Penis (tissue), 1 donor: Measurements from ENCODE around the genes GALE, RSRP1 and RHCE.

GRCh38 chr1:23597524-23598338 is 38.4 kb upstream of the ID3 start:
- PRO-cap: no peak

- PRO-cap: no peak
These were observed 16.1 kb upstream of the ELOA start for GRCh38 chr1:23727134-23727578.

GRCh38 chr1:23800624-23801205 is at the start of gene GALE:
Gene GALE, minus strand, starts transcription at chr1:23800754.
- PRO-cap: bidirectional peak, plus-strand start at chr1:23800932, minus-strand start at chr1:23800713

DNA sequence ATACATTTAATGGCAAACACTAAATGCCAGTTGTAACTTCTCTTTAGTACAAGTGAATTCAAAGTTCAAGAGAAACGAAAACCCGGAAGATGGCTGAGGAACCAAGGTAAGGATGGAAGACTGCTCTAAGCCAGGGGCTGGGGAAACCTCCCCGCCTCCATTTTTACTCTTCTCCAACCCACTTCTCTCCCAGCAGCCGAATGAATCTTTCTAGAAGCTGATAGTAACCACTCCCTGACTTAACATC is 1.2 kb downstream of the FUCA1 start:
- PRO-cap: no peak

DNA sequence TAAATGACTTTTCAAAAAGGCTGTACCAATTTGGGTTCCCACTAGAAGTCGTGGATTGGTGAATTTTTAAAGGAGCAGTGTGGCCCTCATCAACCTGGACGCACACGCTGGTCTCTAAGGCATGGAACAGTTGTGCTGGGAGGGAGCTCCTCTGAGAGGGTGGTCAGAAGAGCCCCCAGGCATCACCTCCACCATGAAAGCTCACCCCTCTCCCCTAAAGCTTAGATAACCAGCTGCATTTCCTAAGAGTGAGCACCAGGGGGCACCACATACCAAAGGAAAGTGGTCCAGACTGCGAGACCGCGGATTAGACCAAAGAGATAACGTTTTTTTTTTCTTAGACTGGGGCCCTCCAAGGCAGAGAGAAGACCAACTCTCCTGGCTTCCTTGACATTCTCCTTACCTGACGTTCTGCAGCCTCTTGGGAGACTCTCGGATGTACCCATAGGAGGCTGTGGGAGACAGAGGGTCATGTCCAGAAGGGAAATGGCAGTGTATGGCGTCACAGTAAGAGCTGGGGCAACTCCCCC is 12.2 kb upstream of the IFNLR1 start:
- PRO-cap: no peak

- PRO-cap: bidirectional peak, plus-strand start at chr1:24322477, minus-strand start at chr1:24322341
These were observed 3.2 kb downstream of the GRHL3 start for GRCh38 chr1:24322150-24322899.

GRCh38 chr1:24501715-24502018 is 969 bp upstream of the RCAN3 start:
- PRO-cap: no peak

DNA sequence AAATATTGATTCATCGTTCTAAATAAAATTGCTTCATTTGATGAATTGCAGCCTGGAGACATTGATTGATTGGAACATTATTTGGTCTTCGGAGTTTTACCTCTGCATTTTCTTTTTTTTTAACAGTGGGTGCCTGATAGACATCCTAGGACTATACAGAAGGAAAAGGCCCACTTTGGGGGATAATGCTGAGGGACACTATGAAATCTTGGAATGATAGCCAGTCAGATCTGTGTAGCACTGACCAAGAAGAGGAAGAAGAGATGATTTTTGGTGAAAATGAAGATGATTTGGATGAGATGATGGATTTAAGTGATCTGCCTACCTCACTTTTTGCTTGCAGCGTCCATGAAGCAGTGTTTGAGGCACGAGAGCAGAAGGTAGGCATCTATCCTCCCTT is 11.6 kb downstream of the RCAN3 start:
- PRO-cap: no peak

GRCh38 chr1:24558991-24559785 is 3.3 kb downstream of the NCMAP start:
- PRO-cap: no peak

DNA sequence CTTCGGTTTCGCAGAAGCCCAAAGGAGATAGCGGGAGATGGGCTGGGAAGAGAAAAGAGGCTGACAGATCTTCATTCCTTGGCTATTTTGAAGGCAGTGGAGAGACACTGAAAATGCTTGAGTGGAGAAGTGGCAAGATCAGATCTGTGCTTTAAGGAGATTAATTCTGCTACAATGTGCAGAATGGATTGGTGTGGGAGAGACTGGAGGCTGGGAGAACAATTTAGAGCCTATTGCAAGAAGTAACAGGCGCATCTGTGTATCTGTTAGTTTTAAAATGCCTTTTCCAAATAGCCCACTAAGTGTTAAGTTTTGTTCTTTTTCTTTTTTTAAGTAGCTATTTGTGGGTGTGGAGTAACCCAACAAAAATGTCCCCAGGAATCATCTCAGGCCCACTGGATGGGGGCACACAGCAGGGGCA is 24.0 kb upstream of the SRRM1 start:
- PRO-cap: no peak

GRCh38 chr1:24655282-24656098 is 12.4 kb downstream of the SRRM1 start:
- PRO-cap: no peak

- PRO-cap: no peak
These were observed 20.6 kb upstream of the CLIC4 start for GRCh38 chr1:24724526-24725186.

GRCh38 chr1:24762125-24762982 is 17.1 kb downstream of the CLIC4 start:
- PRO-cap: no peak

GRCh38 chr1:24847764-24848836 is 82.0 kb downstream of the RUNX3 start:
- PRO-cap: unidirectional peak, plus-strand start at chr1:24848222; unidirectional peak, plus-strand start at chr1:24848665

GRCh38 chr1:24923141-24923949 is 6.7 kb downstream of the RUNX3 start:
- PRO-cap: no peak

- PRO-cap: no peak
These were observed 99.3 kb upstream of the RUNX3 start for GRCh38 chr1:25029402-25029696.

DNA sequence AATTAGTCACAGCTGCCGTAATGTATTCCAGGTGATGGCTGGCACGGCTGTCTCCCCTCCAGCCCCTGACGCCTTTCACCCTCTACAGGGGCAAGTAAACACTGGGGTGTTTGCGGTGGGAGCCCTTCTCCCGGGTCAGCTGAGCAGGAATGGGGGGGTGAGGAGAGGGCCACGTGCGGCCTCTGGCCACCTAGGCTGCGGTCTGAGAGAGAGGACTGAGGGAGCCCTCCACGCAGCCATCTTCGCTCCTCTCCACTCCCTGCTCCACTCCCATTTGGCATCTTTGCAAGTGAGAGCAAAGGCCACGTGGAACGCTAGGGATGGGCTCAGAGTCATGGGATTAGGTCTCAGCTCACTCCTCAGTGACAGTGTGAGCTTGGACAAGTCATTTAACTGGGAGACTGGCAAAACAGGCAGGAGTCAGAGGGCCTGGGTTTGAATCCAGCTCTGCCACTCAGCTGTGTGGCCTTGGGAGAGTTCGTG is 125.1 kb downstream of the SYF2 start:
- PRO-cap: no peak

- PRO-cap: no peak
These were observed 37.8 kb downstream of the SYF2 start for GRCh38 chr1:25194401-25194970.

DNA sequence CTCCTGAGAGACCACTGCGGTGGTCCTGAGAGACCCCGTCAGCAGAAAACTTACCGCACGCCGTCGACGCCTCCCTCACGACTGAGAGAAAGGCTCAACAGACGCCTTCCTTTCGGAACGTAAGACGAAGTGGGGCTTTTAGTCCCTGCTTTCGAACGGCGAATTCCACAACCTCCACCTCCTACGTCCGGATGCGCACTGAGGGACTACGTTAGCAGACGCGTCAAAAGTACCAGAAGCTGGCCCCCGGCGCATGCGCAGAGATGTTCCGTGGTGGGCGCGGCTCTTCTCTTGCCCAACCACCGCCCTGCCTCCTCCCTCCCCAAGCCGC is at the start of gene RSRP1:
TSS of gene RSRP1 (minus strand) at position 200 of the 331 bp plus-strand sequence.
- PRO-cap: bidirectional peak, plus-strand start outside the sequence, minus-strand start at position 200 of the sequence

- PRO-cap: no peak
These were observed at the start of gene RHCE for GRCh38 chr1:25420628-25421067. Gene RHCE, minus strand, starts transcription at chr1:25420825.